Umbilical cord (tissue), 2 donors: ENCODE results near the genes OR8B4 and VSIG2.

DNA sequence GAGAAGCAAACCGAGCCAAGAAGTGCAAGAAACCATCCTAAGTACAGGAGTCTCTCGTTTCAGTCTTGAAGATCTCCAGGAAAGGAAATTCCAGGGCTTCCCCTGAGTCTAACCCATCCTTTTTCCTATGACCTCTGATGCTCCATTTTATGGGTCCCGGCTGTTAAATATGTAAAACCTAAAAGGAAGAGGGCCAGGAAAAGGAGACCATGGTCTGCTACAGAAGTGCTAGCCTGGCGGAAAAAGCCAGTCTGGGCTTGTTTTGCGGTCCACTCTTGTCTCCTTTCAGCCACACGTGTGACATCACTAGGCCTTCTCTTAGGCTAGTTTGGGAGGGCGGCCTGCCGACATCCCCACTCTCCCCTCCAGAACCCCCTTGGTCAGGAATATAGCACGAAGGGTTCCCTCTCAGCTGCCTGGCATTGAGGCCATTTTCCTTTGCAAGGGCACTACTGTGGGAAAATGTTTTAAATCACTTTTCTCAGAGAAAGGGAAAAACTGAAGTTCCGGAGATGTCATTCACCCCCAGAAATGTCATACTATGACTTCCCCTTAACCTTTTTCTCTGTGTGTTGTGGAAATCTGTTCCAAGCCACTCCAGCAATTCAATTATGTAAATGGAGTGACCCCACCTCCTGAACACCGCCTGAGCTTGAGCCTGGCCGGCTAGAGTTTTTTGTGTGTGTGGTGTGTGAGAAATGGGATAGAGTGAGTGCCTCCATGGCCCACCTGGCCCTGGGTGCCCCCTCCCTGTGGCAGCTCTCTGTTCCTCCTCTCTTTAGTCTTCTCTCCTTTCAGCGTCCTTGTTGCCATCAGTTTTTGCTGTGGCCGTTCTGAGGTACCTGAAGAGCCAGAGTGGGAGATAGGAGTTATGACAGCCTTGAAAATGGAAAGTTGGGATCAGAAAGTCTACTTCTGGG, 87.0 kb downstream of the UBASH3B start:
- RAMPAGE, long total RNA, result no peak

DNA sequence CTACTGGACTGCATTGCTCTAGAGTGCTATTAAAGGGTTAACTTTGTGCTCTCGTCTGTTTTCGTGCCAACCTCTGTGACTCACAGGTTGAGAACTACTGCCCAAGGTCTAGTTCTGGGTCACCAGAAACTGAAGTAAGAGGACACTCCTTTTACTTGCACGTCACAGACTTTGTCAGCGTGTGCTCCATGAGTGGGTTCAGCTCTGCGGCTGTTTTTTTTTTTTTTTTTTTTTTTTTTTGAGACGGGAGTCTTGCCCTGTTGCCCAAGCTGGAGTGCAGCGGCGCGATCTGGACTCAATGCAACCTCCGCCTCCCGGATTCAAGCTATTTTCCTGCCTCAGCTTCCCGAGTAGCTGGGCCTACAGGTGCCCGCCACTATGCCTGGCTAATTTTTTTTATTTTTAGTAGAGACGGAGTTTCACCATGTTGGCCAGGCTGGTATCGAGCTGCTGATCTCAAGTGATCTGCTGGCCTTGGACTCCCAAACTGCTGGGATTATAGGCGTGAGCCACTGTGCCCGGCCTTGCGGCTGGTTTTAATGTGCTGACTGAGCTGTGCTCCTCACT, 49.7 kb downstream of the CLMP start:
- RAMPAGE, long total RNA, result no peak

- RAMPAGE, long total RNA, result no peak
Observed at GRCh38 chr11:123159095-123159673, 35.9 kb downstream of the CLMP start.

- RAMPAGE, long total RNA, result no peak
Observed at GRCh38 chr11:123303823-123304304, 108.8 kb upstream of the CLMP start.

DNA sequence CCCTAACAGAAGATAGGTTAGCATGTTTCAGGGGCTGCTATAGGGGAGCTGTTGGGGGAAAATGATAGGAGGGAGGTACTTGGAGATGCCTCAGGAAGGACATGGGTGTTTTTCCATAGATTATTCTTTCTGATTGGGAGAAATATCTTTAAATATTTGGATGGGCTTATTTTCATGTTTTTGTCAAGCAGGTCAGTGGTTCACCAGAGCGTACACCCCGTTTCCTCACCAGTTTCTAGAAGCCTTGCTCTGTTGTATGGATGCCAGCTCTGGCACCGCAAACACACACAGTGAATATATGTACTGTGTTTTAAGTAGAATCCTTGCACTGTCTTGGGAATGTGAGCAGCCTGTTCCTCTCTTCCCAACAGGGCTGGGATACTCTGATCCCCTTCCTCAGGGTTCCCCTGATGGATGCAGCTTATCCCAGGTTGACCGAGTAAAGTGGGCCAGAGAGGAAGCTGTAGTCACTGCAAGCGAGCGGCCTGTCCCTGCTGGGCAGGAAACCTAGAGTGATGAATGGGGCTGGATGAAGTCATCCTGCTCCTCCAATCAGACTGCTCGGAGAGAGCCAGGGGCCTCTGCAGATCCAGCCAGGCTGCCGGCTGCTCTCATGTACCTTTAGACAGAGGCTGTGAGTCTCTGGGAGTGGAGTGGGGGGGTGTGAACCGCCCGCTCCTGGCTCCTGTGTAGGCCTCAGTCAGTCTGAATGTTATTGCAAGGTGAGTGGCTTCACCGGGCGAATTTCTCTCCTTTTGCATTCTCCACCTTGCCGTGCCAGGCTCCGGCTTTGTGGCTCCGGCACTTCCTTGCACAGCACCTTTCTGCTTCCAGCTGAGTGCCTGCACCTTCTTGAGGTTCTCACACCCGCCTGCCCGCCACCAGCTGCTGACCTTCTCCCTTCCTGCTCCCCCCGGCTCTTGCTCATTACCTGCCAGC, 79.5 kb downstream of the GRAMD1B start:
- RAMPAGE, long total RNA, result no peak

DNA sequence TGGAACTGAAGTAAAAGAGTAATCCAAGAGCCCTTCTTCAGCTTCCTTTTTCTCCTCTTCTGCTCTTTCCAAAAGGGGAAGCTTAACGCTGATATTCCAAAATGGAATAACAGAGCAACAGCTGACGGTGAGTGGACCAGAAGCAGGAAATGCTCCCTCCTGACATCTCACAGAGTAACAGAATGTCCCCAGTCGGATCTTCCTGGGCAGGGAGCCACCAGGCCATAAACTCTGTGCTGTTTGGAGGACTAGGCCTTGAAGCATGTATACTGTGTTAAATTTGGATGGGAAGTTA, 920 bp upstream of the SCN3B start:
- RAMPAGE, long total RNA, result no peak

- RAMPAGE, long total RNA, result no peak
Observed at GRCh38 chr11:124113833-124114441, 1.3 kb upstream of the VWA5A start.

DNA sequence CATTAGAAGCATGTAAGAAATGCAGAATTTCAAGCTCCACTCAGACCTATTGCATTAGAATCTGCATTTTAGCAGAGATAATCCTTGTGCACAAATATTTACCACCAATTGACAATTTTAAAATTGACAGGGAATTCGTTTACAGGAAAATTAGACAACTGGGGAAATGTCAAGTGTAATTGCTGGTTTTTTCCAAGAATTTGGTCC, 220 bp upstream of the OR8G1 start:
- RAMPAGE, long total RNA, result no peak

- RAMPAGE, long total RNA, result no peak
Observed at GRCh38 chr11:124424767-124425174, at the start of gene OR8B4. Gene OR8B4 (minus strand): TSS chr11:124424871.

GRCh38 chr11:124536457-124537046, 6.9 kb downstream of the OR8B12 start:
- RAMPAGE, long total RNA, result no peak

DNA sequence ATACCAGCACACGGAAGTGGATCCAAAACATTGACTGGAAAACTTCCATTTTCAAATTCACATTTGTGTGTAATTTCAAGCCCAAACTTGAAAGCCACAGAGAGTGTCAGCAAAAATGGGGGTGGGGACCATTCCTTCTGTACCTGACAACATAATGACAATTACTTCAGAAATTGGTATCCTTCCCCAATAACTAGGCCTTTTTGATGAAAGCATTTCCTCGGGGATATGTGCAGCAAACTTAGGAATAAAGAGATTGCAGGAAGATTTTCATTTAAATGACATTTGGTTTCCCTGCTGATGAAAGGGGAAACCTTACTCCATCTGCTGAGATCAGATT, 16.0 kb downstream of the SIAE start:
- RAMPAGE, long total RNA, result no peak

- RAMPAGE, long total RNA, result no peak
Observed at GRCh38 chr11:124672440-124673062, 988 bp downstream of the SIAE start.

GRCh38 chr11:124750423-124751660, 1.2 kb downstream of the VSIG2 start:
- RAMPAGE, long total RNA, result no peak

- RAMPAGE, long total RNA, result no peak
Observed at GRCh38 chr11:124751661-124752594, at the start of gene VSIG2. Gene VSIG2 (minus strand): TSS chr11:124752255.

DNA sequence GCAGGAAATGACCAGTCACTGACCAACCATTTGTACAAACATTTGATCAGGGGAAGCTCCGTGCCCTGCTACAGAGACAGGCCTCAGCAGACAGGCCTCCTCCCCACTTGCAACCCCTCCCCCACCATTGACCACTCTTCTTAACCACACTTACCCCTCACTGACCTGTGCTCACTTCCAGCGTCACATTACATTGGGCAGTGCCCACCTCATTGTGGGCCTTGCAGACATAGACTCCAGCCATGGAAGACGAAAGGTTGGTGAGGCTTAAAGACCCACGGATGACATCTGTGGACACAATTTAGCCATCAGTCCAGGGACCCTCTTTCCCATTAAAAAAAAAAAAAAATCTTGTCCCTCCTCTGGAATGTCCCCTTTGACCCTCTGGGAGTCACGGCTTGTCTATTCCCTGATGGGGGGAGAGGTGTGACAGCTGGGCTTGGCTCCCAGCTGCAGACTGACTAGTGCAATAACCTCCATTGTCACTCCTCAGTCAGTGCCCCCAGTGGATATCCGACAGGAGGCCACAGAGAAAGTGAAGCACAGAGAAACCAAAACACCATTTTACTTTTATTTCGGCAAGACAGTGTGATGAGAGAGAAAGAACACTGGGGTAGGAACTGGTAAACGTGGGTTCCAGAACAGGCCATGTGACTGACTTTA, 2.6 kb upstream of the VSIG2 start:
- RAMPAGE, long total RNA, result no peak

- RAMPAGE, long total RNA, result no peak
Observed at GRCh38 chr11:124762713-124763612, 873 bp upstream of the ESAM start.

DNA sequence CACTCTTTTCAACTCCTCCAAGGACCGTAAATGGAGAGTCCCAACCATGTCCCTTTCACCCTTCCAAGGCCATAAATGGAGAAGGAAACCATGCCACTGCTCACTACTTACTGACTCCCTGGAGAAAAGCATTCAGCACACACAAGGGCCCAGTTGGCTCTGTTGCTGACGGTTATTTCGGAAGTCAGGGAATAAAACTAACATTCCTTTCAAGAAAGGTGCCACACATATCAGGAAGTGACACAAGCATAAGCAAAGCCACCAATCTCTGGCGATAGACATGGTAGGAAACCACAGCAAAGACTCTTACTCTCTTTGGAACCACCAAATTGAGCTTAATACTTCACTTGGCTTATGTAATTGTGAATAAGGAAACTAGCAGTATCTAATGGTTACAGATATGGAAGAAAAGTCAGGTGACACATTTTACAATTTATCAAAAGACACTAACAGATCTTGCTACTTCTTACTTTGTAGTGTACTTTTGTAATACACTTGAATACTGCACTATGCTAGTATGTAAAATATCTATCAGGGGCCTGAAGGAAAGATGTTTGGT, 15.2 kb upstream of the ESAM start:
- RAMPAGE, long total RNA, result no peak

DNA sequence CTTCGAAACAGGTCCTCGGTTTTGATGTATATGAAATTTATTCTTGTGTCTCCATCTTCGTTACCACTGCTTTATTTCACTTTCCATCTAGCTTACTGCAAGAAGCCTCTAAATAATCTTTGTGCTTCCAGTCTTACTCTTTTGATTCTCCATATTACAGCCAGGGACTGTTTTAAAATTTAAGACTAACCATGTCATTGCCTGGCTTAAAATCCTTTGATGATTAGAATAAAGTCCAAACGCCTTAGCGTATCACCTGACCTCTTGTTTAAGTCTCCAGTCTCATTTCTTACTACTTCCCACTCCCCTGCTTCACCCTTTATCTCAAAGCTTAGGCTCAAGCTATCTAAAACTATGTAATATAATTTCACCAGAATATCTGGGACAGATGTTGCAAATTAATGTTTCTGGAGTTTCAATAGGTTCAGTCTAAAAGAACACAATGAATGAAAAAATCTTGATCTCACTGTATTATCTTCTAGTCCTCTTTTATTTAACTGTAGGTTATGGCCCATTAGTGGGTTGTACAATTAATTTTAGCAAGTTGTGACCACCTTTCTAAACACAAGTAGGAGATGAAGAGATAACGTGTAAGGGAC, 9.6 kb downstream of the MSANTD2 start:
- RAMPAGE, long total RNA, result no peak

GRCh38 chr11:124878183-124878703, 13.0 kb downstream of the ROBO3 start:
- RAMPAGE, long total RNA, result no peak

DNA sequence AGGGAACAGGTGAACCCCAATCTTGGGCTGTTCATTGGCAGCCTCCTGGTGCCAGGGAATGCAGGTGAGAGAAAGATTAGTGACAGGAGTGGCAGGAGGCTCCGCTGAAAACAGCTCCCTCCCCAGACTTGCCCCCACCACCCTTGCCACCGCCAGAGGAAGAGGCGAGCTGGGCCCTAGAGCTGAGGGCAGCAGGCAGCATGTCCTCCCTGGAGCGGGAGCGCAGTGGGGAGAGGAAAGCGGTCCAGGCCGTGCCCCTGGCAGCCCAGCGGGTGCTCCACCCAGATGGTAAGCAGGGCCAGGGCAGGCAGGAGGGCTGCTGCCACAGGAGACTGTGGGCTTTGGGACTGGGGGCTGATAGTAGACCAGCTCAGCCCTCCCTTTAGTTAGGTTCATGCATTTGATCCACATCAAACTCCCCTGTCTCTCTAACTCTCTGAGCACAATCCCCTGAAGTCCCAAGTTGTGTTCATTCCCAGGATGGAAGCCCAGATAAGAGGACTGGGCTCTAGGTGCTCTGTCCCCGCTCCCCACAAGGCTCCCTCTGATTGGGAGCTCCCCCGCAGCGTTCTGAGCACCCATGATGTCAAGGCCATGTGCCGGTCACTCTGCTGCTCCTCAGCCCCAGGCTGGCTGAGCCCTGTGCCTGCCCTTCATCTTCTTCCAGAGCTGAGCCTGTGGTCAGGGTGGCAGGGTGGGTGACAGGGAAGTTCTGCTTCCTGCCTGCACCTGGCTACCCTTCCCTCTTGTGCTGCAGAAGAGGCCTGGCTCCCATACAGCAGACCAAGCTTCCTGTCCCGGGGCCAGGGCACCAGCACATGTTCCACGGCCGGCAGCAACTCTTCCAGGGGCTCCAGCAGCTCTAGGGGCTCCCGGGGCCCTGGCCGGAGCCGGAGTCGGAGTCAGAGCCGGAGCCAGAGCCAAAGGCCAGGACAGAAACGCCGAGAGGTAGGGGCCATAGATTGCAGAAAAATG, 14.7 kb downstream of the ROBO3 start:
- RAMPAGE, long total RNA, result no peak